Parietal lobe (tissue), 2 donors: ENCODE results near the genes KLHL14 and ELP2.

DNA sequence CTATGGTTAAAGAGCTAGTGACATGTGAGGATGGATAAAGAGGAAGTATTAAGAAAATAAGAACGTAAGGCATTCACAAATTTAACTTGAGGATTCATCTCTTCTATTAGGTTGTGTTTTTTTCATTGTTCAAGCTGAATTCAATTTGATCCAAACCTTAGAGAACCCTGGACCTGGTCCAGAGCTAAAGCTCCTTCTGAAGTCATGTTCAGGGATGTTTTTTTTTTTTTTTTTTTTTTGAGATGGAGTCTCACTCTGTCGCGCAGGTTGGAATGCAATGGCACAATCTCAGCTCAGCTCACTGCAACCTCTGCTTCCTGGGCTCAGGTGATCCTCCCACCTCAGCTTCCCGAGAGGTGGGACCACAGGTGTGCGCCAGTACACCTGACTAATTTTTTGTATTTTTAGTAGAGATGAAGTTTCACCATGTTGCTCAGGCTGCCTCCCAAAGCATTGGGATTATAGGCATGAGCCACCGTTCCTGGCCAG lies 80.9 kb downstream of the MEP1B start:
- RAMPAGE, long total RNA: no peak

GRCh38 chr18:32366582-32367610 lies 103.8 kb downstream of the GAREM1 start:
- RAMPAGE, long total RNA: no peak

- RAMPAGE, long total RNA: no peak
These were observed at the start of gene KLHL14 for GRCh38 chr18:32772829-32773564. Gene KLHL14 (minus strand): TSS chr18:32773023.

DNA sequence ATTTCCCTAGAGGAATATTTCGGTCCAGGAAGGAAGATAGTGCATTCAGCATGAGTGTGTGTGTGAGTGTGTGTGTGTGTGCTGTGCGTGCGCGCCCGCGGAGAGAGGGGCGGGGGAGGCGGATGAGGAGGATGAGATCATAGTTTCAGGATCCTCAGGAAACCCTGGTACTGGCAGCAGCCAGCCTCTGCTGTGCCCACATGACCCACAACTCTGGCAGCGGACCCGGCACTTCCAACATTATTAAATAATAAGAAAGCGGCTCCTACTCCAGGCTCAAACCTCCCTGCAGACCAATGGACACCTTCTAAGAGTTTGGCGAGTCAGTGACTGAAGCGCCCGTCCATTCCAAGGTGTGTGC lies 217.0 kb upstream of the DTNA start:
- RAMPAGE, long total RNA: no peak

GRCh38 chr18:34495422-34495621 lies 214.8 kb upstream of the DTNA start:
- RAMPAGE, long total RNA: no peak

- RAMPAGE, long total RNA: no peak
These were observed 98.0 kb downstream of the DTNA start for GRCh38 chr18:34807980-34808674.

GRCh38 chr18:35267692-35268235 lies 22.3 kb downstream of the ZSCAN30 start:
- RAMPAGE, long total RNA: no peak

GRCh38 chr18:35589037-35589307 lies 7.4 kb downstream of the GALNT1 start:
- RAMPAGE, long total RNA: no peak

DNA sequence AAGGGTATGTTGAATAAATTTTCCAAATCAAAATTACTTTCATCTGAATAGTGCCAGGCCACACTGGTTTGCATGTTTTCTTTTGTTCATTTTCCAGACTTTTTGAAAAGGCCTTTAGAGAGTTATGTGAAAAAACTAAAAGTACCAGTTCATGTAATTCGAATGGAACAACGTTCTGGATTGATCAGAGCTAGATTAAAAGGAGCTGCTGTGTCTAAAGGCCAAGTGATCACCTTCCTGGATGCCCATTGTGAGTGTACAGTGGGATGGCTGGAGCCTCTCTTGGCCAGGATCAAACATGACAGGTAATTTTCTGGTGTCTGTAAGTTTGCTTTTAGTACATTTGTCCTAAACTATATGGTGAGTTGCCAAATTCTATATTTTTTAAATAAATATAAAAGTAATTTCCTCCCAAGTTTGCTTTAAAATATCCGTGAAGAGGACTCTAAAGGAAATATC lies 101.8 kb downstream of the GALNT1 start:
- RAMPAGE, long total RNA: no peak

DNA sequence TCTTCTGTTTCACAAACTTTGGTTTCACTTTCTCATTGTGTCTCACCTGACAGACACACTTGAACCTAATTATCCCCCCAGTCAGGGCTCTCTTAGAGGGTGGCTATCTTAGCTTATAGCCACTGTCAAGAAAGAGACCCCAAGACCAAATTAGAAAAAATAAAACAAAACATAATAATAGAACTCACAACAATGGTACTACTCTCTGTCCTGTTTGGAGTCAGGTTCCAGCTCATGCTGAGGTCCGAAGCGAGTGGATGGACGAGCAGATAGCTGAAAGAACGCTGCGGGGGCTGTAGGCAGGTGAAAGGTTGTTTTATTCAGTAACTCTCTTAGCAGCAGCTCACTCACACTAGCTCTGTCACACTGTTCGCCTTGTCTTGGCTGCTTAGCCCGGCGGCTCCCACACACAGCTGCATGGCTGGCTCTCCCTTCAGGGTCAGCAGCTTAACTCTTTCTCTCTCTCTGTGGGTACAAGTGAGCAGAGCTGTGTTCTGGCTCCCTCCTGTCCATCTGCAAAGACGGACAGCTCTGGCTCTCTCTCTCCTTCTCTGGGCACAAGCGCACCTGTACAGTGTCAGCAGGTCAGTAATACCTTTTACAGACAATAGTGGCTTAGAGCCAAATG lies 149.1 kb downstream of the GALNT1 start:
- RAMPAGE, long total RNA: no peak

DNA sequence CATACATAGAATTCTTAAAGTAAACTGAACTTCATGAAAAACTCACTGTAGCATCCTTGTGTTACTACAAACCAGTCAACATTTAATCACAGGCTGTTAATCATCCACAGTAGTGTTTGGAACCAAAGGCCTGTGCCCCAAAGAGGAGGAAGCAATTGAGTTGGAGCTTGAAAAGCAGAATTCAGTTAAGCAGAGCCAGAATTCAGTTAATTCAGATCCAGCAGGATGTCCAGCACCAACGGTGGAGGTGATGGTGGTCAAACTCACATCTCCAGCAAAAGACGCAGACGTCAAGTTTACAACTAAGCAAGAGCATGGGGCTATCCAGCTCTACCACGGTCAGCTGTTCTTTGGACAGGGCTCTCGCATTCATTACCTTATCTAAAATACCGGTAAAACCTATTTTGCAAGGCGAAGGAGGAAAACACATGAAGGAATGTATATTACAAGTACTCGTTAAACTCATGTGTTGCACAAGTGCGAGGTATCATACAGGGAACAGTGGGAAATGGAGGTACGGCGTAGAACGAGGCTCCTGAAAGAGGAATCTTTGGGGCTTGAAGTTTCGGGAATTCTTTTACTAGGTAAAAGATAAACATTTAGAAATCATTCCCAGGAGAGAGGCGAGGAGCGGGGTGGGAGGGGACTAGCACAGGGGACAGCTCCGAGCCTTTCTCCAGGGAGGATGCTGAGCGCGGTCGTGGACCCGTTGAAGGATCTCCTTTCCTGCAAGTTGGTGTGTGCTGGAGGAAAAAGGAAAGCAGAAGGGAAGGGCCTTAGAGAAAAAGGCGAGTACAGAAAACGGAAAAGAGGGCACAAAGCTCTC lies 942 bp downstream of the SLC39A6 start:
- RAMPAGE, long total RNA: no peak

DNA sequence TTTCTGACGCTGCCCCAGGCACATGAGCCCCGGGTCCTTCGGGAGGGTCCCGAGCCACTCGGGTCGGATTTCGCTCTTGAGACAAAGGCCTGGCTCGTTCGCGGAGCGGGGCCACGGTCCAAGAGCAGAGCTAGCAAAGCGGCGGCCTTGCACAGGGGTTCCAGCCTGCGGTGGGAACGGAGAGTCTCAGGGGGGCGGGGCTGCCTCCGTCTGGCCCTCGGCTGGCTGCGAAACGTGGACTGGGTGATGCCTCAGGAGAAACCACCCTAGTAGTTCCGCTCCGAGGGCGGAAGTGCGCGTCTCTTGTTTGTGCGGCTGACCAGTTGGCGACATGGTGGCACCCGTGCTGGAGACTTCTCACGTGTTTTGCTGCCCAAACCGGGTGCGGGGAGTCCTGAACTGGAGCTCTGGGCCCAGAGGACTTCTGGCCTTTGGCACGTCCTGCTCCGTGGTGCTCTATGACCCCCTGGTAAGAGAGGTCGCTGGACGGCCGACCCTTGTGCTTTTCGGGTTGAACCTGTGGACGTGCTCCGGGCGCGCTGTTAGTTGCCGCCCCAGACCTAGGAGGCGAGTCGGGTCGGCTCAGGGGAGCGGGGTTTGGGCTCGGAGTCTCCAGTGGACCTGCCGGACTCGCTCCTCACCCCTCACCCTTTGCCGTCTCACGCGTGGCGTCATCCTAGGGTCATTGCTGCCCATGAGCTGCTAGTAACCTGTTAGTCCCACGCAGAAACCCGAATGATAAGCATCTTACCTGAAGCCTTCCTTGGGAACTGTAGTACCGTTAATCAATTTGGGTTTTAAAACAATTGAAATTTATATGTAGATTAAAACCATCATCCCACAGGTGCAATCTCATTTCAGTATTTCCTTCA lies at the start of gene ELP2:
TSS of gene ELP2 (plus strand) at position 297 of the 872 bp plus-strand sequence.
- RAMPAGE, long total RNA: no peak

- RAMPAGE, long total RNA: no peak
These were observed 11.1 kb downstream of the ELP2 start for GRCh38 chr18:36140635-36141405.

DNA sequence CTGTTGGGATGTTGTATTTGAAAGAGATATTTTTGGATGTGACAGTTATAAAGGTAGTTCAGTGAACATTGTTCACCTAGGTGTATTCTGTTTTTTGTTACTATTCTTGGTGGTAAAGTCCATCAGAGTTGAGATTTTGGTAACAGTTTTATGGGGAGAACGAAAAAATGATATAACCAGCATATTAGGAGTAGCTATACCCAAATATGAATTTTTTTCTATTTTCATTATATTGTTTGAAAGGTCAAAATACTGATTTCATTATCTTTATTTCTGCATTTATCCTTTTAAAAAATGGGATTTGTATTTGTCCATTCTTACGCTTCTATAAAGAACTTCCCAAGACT lies 14.3 kb downstream of the ELP2 start:
- RAMPAGE, long total RNA: no peak

DNA sequence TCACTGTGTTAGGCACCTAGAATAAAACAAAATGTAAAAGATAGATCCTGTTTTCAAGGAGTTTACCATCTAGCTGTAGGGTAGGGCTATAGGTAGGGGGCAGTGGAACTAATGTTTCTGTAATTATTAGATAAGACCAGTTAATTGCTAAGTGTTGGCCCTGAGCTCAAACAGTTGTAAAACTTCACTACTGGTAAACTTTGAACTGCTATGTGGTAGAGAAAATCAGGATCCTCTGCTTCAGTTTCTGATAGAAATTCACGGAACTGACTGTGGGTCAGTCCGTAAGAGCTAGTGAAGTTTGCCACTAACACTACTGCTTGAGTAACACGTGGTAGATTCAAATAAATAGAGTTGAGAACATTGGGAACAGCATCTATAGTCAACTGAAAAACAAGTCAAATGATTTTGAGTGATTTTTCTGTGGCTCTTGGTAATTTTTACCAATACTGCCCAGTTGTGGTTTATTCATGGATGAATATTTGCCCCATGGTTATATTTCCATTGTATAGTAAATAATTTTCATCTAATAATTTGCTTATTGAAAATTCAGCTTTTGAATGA lies 26.3 kb downstream of the ELP2 start:
- RAMPAGE, long total RNA: no peak

DNA sequence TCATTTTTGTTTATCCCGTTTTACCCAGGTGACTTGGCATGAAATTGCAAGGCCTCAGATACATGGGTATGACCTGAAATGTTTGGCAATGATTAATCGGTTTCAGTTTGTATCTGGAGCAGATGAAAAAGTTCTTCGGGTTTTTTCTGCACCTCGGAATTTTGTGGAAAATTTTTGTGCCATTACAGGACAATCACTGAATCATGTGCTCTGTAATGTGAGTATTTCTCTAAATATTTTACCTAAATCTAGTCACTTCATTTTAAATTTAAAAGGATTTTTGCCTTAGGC lies 26.7 kb downstream of the ELP2 start:
- RAMPAGE, long total RNA: no peak

DNA sequence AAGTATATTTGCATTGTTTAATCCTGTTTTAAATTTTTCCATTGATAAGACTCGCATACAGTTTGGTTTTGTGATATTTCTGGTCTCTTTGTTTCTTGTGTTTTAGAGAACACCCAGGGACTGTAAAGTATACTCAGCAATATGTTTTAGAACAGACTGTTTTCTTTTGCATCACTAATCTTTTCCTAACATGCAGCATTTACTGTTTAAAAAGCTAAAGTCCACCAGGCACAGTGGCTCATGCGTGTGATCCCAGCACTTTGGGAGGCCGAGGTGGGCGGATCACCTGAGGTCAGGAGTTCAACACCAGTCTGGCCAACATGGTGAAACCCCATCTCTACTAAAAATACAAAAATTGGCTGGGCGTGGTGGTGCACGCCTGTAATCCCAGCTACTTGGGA lies 21.9 kb upstream of the MOCOS start:
- RAMPAGE, long total RNA: no peak

- RAMPAGE, long total RNA: no peak
These were observed 7.4 kb upstream of the MOCOS start for GRCh38 chr18:36179730-36180440.

GRCh38 chr18:36186390-36187241 lies 681 bp upstream of the MOCOS start:
- RAMPAGE, long total RNA: no peak

GRCh38 chr18:36348826-36349368 lies 51.4 kb downstream of the FHOD3 start:
- RAMPAGE, long total RNA: no peak